HT-29 (cell line): ENCODE data around the genes DUSP7, ALAS1, WDR82 and NT5DC2.

DNA sequence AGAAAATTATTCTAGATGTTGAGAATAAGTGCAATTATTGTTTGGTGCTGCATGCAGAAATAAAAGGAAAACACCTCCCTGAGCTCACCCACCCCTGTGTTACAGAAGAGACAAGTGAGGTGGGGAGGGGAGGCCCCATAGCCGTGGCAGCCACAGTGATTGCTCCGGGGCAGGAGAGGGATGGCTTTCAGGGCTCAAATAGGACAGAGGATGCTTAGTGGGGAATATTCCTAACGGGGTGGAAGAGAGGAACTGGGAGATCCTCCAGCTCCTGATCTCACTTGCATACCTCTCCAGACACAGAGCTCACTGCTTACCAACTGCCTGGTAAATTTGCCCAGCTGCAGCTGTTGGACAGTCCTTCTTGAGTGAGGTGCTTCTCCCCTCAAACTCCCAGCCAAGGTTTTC, 29.3 kb upstream of the RPL29 start:
- RAMPAGE, long total RNA, result no peak

GRCh38 chr3:52056270-52056784, at the start of gene DUSP7:
DUSP7 (minus strand) TSS chr3:52056571.
- RAMPAGE, long total RNA, result no peak

GRCh38 chr3:52056909-52058107, 937 bp upstream of the DUSP7 start:
- RAMPAGE, long total RNA, result no peak

GRCh38 chr3:52121440-52121887, 32.8 kb downstream of the POC1A start:
- RAMPAGE, long total RNA, result no peak

- RAMPAGE, long total RNA, result no peak
Observed at GRCh38 chr3:52140078-52140577, 14.1 kb downstream of the POC1A start.

DNA sequence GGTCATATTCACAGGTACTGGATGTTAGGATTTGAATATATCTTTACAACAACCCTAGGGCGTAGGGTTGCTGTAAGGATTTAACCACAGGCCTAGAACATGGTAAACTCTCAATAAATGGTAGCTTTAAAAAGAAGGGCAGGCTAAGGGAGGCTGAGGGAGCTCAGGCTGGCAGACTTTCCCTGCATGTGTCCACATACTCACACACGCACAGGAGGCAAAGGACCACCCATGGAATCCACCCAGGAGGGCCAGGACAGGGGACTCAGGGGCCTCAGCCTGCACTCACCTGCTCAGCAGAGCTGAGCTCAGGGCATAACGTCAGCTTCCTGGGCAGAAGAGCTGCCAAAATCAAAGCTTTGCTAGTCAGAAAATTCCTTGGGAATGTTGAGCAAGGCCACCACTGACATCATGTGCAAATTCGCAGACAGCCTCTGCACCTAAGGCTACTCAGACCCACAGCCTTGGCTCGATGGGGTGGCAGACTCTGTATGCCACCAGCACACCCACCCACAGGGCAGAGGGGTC, 16.5 kb upstream of the ALAS1 start:
- RAMPAGE, long total RNA, result no peak

DNA sequence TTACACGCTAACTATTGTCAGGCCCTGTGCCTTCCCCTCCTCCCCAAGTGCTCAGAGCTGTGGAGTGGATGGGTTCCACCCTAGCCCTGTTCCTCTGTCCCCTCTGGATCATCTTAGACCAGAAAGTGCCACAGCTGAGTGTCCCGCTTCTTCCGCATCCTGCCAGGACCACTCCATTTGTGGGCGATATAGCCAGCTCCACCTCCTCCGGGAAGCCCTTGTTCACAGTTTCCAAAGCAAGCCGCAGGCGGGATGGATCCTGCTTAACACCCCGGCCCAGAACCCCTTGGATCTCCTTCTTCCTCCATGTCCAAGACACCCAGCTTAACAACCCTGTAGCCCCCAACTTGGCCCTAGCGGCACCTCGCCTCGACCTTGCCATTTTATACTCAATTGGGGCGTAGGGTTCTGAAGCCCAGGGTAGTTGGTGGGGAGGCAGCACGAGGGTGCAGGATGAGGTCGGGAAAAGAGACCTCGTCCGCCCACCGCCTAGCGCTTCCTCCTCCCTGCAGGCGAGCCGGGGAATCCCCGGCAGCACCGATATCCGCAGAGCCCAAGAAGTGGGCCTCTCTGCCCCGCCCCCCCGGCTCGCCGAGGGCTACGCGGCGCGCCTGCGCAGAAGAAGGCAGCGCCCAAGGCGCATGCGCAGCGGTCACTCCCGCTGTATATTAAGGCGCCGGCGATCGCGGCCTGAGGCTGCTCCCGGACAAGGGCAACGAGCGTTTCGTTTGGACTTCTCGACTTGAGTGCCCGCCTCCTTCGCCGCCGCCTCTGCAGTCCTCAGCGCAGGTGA, at the start of gene ALAS1:
Gene ALAS1, plus strand, starts transcription at position 694 of the 793 bp plus-strand sequence.
- RAMPAGE, long total RNA, result start-site peak on the plus strand centred at position 674 of the sequence, 52 bp wide, 63 and 29 reads in 2 replicates

GRCh38 chr3:52225969-52226298, 489 bp upstream of the TLR9 start:
- RAMPAGE, long total RNA, result no peak

DNA sequence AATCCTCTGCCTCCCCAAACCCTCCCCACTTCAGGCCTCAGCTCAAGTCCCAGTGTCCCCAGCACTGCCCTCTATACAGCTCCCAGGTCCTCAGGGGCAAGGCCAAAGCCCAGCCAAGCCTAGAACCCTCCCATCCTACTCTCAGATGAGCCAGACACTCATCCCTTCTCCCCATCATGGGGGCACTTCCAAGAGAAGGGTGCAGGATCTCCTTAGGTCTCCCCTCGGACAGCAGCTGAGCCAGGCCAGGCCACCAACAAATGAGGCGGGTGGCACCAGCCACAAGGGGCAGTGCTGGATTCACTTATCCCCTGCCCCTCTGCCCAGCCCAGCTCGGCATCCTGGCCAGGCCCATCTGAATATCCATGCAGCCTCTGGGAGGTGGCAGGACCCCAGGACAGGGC, 4.6 kb downstream of the TWF2 start:
- RAMPAGE, long total RNA, result no peak

DNA sequence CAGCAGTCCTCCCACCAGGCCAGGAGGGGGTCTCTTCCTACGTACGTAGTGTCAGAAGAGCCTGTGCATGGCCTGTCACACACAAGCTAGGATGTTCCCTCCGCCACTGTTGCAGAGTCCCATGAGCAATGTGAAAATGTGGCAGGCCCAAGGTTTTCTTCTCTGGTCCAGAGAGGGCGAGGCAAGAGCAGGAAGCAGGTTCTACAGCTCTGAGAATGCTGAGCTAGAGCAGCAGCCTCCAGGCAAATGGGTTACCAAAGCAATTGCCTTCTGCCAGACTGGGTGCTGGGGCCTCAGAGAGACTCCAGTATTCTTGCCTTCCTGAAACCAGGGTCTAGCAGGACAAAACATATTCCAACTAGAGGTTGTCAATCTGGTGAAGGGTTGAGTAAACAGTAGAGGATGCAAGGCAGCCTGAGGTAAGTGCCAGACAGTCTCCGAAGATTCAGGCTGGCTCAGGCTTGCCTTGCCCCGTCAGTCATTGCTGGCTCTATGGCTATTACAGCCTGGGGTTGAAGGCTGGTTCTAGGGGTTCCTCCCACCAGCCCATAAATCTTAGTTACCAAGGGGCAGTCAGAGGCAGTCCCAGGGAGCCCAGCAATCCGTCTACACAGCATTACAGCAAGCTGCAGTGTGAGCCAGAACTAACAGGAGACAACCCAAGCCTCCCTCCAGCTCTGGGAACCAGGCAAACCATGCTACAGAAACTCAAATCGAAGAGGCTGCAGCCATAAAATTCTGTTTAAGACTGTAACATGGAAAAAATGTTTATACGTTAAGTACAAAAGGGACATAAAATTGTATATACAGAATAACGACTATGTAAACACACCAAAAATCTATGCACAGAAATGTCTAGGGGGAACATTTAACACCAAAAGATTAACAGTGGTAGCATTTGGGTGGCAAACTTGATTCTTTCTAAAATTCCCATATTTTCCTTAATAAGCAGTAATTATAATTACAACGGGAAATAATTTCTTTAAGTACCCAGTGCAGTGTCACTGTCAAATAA, 8.4 kb downstream of the PPM1M start:
- RAMPAGE, long total RNA, result no peak

DNA sequence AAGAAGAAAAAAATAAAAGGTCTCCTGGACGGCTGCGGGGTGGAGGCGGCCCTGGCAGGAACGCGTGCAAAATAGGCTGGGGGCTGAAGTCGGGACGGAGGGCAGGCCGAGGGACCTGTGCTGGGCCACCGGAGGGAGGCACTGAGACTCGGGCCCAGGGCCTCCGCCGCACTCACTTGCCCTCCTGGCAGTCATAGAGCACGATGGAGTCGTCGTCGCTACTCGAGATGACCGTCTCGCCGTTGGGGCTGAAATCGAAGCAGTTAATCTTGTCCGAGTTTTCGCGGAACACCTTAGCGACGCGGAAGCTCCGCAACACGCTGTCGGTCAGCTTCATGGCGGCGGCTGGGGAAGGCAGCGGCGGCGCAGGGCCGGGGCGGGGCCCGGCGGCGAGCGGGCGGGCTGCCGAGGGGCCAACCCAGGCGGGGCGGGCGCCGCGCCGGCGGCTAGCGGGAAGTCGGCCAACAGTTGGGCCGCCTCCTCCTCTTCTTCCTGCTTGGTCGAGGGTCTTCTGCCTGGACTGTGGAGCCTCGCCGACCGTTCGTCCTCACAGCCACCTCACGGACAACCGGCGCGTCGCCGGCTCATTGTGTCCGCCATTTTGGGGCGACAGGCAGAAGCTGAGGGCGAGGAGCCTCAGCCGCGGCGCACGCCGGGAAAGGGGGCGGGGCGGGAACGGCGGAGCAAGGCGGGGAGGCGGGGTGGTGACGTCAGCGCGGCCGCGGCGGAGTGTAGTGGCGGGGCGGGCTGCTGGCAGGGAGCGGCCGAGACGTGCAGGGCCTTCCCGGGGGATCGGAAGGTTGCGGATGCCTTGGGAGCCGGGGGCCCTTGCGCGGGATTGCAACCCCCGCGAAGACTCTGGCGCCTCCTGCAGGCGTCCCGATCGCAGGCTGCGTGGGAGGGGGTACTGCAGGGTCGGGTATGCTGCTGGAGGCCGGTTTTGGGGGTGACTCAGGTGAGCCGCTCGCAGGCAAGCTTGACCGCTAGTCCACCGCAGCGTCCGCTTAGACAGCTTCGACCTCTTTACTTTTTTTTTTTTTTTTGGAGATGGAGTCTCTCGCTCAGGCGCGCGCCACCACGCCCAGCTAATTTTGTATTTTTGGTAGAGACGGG, at the start of gene WDR82:
Gene WDR82, minus strand, starts transcription at position 625 of the 1,113 bp plus-strand sequence.
- RAMPAGE, long total RNA, result no peak

GRCh38 chr3:52289245-52290171, 1.9 kb downstream of the GLYCTK start:
- RAMPAGE, long total RNA, result no peak

GRCh38 chr3:52401221-52402106, 8.3 kb downstream of the BAP1 start:
- RAMPAGE, long total RNA, result no peak

DNA sequence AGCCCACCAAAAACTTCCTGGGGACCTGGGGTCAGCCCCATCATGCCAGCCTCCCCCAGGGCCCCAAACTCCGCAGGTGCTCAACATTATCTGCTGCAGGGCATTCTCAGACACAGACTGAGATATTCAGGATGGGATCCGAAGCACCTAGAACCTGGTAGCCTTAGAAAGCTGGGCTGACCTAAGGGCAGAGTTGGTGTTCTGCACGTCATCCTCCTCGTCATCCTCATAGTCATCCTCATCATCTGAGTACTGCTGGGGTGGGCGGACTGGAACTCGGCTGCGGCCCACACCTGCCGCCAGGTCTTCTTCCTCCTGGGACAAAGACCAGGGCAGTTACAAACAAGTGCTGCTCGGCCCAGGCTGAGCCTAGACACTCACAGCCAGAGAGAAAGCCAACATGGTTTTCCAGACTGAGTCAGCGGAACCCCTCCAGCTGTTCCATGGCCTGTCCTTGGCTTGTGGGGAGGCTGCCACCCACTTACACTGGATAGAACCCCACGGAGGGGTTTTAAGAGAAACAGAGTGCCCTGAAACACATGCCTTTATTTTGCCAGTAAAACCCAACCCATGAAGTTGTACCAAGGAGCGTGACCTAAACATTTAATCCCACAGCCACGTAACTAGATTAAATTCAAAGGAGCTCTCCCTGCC, 5.4 kb downstream of the BAP1 start:
- RAMPAGE, long total RNA, result no peak

DNA sequence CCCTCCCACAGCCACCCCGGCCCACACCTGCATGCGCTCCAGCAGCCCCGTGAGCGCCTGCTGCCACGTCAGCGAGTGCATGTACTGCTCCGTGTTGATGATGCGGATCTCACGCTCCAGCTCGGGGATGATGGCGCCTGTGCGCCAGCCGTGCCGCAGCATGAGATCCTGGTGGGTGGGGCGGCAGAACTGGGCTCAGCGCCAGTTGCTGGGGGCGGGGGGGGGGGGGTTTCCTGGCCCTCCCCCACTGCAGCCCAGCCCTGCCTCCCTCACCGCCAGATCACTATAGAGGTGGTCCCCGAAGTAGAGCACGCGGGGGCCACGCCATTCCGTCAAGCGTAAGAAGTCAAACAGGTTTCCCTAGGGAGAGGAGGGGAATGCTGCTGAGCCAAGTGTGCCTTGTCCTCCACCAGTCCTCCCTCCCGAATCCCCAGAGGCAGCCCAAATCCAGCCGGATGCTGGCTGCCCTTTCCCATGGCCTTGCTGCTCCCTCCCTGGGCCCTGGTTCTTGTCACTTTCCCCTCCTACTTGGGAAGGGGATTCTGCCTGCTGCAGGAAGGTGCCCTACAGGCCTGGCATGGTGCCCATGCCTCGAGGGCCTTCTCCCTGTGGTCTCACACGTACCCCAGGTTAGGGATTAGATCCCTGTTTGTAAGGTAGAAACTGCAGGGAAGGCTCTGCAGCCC, 8.6 kb downstream of the NT5DC2 start:
- RAMPAGE, long total RNA, result no peak

GRCh38 chr3:52525873-52526858, 7.5 kb downstream of the NT5DC2 start:
- RAMPAGE, long total RNA, result no peak

DNA sequence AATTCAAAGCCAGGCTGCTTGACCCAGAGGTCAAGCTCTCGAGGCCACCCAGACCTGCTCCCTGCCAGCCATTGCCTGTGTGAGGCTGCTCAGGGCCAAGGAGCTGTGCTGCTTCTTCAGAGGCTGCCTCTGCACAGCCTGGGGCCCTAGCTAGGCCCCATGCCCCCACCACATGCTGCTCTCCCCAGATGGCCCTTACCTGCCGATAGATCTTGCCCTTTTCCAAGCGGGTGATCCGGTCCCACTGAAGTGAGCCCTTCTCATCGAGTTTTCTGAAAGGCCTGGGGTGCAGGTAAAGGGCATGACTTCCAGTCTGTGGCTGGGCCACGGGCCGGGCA, 6.6 kb downstream of the NT5DC2 start:
- RAMPAGE, long total RNA, result no peak

DNA sequence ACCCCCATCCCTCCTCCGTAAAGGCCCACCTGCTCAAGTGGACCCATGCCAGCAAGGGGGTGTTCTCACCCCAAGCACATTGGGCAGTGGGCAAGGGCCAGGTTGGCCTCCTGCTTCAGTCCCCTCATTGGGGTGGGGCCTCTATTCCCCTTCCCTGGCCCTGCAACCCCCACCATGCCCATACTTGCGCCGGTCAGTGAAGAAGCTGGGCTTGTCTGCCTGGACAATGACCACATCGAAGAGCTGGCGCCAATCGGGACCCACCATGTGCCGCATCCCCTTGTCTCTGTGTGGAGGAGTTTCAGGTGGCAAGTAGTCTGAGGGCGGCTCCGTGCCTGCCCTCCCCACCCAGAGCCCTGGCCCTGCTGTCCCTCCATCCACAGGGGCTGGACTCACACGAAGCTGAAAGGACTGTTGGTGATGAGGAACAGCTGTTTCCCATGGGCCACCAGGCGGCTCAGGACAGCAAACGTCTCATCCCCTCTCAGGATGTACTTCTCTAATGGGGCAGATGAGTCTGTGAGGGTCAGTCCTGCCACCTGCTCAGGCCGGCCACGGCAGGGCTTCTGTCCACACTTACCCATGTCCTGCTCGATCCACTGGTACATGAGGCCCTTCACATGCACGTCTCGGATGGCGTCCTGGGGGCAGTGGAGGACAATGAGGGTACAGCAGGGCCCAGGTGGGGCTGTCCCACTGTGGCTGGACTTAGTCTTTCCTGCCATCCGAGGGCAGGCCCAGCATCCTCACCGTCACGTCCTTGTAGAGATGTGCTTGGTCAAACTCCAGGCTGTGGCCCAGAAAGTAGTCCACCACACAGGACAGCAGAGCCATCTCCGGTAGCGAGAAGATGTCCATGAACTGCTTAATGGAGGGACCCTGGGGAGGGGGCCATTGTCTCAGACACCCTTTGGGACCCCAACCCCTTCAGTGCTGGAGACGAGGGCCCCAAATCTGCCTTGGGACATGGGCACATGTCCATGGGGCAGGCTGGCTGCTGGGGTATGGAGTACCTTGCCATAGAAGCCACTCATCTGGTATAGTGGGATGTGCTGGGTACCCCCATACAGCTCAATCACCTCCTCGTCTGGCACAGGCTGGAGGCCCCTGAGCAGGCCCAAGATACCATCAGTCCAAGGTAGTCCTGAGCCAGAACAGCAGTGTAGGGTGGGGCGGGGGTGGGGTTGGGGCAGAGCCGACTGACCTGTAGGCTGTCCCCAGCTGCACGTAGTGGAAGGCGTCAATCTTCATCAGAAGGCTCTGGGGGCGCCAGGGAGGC, 5.8 kb downstream of the NT5DC2 start:
- RAMPAGE, long total RNA, result no peak

GRCh38 chr3:52532393-52533054, 1.1 kb downstream of the NT5DC2 start:
- RAMPAGE, long total RNA, result no peak

DNA sequence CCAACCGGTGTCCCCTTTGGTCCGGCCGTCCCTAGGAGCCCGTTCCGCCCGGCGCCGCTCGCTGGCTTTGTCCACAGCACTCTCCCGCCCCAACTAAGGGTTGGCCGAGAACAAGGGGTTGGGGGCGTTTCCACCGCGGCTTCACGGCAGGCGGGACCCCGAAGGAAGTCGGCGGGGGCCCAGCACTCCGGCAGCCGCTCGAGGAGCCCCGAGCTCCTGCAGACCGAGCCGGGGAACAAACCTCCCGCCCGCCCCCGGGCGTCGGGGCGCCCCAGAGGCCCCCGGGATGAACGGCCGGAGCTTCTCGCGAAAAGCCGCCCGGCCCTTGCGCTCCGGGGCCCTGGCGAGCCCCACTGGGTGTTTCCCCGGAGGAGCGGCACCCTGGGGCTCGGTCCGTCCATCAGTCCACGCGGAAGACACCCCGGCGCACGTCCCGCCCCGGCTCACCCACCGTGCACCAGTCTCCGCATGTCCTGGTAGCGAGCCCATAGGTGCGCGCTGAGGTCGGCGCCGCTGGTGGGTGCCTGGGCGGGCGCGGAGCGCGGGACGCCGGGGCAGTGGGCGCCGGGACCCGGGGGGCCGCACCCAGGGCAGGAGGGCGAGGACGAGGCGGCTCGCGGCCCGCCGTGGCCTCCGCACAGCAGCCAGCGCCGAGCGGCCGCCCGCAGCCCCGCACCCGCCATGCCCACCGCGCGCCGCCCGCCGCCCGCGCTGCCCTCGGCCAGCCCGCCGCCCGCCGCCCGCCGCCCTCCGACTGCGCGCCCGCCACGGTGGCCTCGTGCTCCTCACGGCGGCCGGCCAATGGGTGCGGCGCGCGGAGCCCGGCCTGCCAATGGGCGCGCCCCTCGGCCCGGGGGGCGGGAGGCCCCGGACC, at the start of gene NT5DC2:
Gene NT5DC2, minus strand, starts transcription at position 803 of the 874 bp plus-strand sequence.
- RAMPAGE, long total RNA, result no peak